Umbilical cord (tissue), 2 donors: ENCODE measurements around a stretch of chr2.

DNA sequence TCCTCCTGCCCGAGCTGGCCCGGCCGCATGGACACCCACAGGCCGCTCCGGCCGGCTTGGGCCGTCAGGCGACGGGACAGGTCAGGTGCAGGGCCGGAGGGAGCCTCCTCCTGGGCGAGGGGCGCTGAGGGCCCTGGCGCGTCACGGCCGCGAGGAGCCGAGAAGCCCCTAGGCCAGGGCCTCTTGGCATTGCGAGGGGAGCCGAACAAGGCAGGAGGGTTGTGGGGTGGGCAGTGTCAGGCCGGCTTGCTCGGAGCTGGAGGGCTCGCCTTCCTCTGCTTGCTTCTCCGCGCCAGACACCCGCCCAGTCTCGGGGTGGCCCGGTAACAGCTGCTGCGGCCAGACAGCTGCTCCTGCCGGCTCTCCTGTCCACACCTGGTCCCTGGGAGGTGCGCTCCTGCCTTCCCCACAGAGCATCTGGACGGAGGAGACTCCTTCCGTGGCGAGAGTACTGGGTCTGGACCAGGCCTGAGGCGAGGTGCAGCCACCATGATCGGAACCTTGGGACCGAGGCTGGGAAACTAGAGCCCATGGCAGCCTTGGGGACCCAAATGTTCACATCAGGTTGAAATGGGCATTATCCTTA lies 462 bp downstream of the GIGYF2 start:
- RAMPAGE, long total RNA = no peak

- RAMPAGE, long total RNA = no peak
Observed at GRCh38 chr2:232742856-232743479, 33.4 kb downstream of the KCNJ13 start.

- RAMPAGE, long total RNA = no peak
Observed at GRCh38 chr2:232792731-232793459, 16.5 kb upstream of the KCNJ13 start.

GRCh38 chr2:232857020-232857867 lies 12.8 kb upstream of the SNORC start:
- RAMPAGE, long total RNA = no peak

DNA sequence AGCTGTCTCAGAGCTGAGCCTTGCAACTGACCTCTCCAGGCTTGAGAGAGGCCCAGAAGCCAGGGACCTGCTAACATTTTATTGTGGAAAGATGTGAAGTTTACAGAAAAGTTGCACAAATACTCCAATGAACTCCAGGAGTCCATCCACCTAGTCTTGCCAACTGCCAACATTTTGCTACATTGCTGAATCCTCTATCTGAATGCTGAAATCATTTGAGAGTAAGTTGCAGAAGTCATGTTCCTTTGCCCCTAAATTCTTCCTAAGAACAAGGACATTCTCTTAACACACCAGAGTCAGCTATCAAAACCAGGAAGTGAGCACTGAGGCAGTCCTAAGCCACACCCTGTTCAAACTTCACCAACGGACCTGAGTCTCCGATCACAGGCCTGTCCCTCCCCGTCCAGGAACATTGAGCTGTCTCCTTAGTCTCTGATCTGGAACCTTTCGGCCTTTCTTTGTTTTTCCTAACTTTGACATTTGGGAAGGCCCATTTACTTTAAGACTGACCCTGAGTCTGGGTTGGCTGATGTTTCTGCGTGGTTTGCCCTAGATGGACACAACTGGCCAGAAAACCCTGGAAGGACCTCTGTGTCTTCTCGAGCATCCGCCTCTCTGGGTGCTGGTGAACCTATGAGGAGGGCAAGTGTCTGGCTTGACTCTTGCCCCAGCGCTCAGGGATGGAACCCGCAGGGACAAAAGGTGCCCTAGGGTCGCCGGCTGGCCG lies 4.1 kb downstream of the SNORC start:
- RAMPAGE, long total RNA = no peak

GRCh38 chr2:232877046-232877672 lies 7.1 kb downstream of the SNORC start:
- RAMPAGE, long total RNA = no peak

GRCh38 chr2:232877673-232878030 lies 7.6 kb downstream of the SNORC start:
- RAMPAGE, long total RNA = no peak

DNA sequence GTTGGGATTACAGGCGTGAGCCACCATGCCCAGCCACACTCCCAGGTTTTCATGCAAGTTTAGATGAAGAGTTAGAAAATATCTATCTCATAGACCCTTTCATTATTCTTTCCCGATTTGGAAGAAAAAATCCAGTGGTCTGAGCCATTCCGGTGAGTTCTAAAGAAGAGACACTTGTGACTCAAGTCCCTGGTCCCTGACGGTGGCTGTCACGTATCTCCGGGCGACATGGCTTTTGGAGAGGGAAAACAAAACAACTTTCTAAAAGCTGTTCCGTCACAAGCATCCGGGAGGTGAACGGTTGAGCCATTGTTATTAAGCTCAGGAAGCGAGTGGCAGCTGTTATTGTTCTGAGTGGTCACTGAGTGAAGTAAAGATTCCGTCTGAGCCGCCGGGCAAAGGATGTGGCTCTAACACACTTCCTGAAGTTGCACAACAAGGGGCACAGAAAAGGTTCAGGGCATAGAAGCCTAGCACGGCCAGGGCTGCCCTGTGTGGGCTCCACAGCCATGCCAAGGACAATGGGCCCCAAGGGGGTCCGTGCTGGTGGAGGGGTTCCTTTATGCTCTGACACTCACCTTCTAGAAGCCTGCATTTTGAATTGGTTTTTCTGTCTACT lies 24.3 kb downstream of the INPP5D start:
- RAMPAGE, long total RNA = no peak

- RAMPAGE, long total RNA = no peak
Observed at GRCh38 chr2:233145608-233146696, 85.8 kb downstream of the INPP5D start.

GRCh38 chr2:233168860-233169475 lies 82.5 kb upstream of the ATG16L1 start:
- RAMPAGE, long total RNA = no peak

GRCh38 chr2:233191304-233192019 lies 60.0 kb upstream of the ATG16L1 start:
- RAMPAGE, long total RNA = no peak

DNA sequence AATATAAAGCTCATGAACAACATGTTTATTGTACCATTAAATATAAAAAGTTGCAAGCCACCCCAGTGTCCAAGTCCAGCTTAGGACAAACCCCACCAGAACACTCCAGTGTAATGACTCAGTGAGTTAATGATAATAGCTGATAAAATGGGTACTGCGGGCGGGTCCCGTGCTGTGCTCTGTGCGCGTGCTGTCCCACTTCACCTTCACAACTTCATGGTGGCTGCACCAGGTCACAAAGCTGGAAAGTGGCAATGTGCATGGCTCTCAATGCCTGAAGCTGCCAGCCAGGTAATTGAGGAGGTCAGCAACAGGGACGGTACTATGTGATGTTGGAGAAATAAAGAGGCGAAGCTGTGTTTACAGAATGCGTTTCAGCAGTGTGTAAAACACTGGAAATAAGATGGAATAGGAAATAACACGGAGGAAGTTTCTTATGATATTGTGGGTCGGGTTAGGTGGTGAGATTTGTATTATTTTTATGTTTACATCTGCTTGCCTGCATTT lies 18.6 kb downstream of the DGKD start:
- RAMPAGE, long total RNA = no peak

DNA sequence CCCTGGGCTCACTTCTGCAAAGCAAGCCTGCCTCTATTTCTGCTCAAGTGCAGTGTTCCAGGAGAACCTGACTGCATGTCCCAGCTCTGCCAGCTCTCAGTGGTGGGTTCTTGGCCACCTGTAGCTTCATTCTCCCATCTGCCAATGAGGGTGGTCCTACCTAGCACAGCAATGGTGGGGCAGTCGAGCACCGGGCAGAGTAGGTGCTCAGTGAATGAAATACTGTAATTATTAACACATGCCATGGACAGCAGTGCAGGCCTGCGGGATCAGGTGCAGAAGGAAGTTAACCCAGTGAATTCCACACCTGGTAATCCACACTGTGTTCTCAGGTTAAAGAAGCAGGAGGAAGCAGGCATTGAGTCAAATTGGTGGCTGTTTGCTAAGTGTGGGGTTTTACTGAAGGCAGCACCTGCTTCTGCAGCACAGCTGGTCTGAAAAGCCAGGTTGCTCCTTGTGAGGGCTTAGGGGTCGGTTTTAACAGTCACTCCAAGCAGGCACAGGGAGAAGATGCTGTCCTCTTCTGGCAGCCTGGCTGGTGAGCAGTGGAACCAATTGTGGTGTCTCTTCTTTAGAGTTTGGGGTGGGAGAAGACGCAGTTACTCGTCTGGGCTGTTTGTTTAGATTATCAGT lies 54.3 kb downstream of the DGKD start:
- RAMPAGE, long total RNA = no peak

DNA sequence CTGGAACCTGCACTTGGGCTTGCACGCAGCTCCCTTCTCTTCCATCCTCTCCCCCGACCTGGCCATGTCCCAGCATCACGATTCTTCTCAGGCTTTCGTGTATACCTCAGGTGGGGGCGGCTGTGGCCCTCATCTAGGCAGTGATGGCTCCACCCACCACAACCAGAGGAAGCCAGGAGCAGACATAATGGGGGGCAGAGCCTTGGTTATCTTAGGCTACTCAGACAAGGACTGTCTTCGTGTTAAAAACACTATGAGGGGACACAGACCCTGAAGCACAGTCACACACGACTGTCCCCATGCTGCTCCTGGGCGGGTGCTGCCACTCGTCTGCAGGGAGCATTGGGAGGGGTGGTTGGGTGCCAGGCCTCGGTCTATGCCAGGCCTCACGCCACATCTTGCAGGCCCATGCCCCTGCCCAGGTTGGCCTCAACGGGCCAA lies 98.0 kb downstream of the USP40 start:
- RAMPAGE, long total RNA = no peak

DNA sequence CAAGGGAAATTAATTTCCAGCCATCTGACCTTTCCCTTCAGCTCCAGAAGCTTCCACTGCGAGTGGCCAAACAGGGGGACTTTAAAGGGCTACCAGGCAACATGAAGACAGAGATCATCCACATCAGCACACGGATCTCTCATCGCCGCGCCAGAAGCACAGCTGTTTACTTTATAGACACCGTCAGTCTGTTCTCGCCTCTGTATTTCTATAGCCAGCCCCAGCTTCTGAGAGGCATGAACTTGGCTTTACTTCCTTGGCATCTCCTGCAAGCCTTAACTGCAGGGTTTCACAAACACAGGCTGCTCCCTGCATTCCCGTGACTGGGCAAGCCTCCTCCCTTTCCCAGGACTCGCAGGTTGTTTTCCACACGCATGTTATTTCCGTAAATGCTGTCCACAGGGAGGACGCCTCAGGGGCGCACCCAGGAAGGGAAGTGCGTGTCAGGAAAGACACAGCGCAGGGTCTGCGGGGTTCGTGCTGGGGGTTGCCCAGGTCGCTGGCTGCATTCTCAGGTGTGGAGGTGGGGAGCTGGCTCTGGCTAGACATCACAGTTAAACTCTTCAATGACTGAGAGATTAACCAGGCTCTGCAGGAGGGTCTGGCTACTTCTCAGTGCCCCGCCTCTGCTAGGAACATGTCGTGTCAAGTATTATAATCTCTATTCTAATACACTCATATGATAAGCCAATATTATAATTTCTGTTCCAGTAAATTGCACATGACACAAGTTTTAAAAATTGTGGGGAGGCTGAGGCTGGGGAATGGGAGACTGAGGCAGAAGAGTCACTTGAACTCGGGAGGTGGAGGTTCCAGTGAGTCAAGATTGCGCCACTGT lies 84.9 kb downstream of the USP40 start:
- RAMPAGE, long total RNA = no peak

- RAMPAGE, long total RNA = no peak
Observed at GRCh38 chr2:233693031-233693492, 372 bp downstream of the UGT1A6 start.

- RAMPAGE, long total RNA = no peak
Observed at GRCh38 chr2:233743514-233744363, 14.9 kb downstream of the UGT1A3 start.

- RAMPAGE, long total RNA = no peak
Observed at GRCh38 chr2:233754946-233755603, 5.0 kb upstream of the UGT1A1 start.

DNA sequence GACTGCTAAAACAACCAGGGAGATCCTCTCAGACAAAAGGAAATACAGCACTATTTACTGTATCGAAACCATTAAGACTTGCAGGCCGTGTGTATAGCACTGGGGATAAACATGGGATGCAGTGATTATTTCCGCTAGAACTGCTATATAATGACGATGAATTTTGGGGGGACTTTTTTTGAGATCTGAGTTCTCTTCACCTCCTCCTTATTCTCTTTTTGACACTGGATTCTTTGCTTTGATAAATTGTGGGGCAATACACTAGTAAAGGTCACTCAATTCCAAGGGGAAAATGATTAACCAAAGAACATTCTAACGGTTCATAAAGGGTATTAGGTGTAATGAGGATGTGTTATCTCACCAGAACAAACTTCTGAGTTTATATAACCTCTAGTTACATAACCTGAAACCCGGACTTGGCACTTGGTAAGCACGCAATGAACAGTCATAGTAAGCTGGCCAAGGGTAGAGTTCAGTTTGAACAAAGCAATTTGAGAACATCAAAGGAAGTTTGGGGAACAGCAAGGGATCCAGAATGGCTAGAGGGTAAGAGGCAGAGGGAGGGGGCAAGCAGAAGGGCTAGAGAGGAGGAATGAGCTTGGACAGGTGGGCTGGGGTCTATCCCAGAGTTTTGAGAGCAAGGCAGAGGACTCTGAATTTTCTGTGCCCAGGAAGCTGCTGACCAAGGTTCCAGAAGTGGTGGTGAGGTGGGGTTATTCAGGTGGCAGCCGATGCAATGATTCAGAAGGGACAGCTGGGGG lies 3.4 kb upstream of the UGT1A1 start:
- RAMPAGE, long total RNA = no peak

DNA sequence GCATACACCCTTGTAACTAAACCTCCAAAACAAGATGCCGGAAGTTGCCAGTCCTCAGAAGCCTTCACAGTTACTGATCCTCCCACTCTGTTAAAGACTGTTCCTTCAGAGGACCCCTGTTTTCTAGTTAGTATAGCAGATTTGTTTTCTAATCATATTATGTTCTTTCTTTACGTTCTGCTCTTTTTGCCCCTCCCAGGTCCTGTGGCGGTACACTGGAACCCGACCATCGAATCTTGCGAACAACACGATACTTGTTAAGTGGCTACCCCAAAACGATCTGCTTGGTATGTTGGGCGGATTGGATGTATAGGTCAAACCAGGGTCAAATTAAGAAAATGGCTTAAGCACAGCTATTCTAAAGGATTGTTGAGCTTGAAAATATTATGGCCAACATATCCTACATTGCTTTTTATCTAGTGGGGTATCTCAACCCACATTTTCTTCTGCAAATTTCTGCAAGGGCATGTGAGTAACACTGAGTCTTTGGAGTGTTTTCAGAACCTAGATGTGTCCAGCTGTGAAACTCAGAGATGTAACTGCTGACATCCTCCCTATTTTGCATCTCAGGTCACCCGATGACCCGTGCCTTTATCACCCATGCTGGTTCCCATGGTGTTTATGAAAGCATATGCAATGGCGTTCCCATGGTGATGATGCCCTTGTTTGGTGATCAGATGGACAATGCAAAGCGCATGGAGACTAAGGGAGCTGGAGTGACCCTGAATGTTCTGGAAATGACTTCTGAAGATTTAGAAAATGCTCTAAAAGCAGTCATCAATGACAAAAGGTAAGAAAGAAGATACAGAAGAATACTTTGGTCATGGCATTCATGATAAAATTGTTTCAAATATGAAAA lies 7.8 kb downstream of the UGT1A1 start:
- RAMPAGE, long total RNA = no peak